A673 (cell line): ENCODE measurements around a stretch of chr9.

DNA sequence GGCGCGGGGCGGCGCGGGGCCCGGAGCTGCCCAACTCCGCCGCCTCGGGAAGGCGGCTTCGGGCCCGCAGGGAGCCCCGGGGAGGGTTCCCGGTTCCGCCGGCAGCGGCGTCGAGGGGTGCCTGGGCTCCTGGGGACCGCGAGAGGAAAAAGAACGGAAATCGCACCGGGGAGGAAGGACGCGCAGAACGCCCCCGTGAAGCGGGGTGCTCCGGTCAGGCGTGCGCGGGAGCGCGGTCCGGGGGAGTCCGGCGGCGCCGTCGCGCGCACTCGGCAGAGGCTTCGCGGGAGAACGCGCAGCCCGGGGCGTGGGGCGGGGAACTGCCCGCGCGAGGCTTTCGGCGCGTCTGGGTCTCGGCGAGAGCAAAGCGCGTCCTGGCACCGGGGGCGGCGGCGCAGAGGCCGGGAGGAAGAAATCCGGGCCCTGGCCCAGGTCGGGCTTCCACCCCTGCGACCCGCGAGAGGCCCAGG lies 4.7 kb downstream of the FOXD4 start:
- PRO-cap, result no peak

GRCh38 chr9:178215-178476 lies 710 bp downstream of the ZNG1A start:
- PRO-cap, result no peak

GRCh38 chr9:208650-209022 lies 6.0 kb upstream of the DOCK8 start:
- PRO-cap, result no peak

GRCh38 chr9:215512-215671 lies 727 bp downstream of the DOCK8 start:
- PRO-cap, result no peak

DNA sequence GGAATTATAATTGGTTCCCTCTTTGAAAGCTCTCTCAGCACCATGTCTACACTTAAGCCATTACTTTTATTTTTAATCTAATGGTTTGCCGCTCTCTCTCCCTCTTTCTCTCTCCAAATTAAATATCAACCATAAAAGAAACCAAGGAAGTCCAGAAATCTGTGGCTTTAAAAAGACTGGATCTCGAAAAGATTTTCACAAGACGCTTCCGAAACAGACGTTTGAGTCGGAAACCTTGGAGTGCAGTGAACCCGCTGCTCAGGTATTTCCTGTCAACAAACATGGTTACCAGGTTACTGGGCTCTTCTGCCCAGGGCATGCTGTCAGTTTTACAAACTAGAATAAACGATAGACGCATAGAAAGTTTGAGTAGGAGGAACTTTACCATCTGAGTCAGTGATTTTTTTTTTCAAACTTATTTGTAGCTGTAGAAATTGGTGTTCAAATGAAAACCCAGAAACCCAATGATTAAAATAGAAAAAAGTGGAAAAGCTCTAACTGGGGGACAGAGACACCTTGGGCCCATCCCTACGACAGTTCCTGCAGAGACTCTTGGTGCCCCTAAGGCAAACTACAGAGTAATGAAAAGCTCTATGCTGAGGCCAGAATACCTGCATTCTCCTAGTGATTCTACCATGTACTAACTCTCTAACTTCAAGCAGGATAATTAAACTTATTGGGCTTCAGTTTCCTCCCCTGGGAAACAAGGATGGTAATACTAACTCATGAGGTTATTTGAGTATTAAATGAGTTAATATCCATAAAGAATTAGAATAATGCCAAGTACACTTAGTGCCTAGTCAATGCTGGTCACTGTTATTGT lies 90.0 kb downstream of the DOCK8 start:
- PRO-cap, result no peak

GRCh38 chr9:447145-448071 lies 57.1 kb upstream of the KANK1 start:
- PRO-cap, result no peak

DNA sequence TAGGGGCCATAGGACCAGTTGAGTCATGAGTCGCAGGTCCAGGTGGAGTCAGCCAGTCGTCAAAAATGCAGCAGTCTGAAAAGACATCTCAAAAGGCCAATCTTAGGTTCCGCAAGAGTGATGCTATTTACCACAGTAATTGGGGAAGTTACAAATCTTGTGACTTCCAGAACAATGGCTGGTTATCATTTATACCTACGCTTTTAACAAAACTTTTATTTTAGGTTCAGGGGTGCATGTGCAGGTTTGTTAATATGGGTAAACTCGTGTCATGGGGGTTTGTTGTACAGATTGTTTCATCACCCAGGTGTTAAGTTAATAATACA lies 61.1 kb downstream of the KANK1 start:
- PRO-cap, result no peak

DNA sequence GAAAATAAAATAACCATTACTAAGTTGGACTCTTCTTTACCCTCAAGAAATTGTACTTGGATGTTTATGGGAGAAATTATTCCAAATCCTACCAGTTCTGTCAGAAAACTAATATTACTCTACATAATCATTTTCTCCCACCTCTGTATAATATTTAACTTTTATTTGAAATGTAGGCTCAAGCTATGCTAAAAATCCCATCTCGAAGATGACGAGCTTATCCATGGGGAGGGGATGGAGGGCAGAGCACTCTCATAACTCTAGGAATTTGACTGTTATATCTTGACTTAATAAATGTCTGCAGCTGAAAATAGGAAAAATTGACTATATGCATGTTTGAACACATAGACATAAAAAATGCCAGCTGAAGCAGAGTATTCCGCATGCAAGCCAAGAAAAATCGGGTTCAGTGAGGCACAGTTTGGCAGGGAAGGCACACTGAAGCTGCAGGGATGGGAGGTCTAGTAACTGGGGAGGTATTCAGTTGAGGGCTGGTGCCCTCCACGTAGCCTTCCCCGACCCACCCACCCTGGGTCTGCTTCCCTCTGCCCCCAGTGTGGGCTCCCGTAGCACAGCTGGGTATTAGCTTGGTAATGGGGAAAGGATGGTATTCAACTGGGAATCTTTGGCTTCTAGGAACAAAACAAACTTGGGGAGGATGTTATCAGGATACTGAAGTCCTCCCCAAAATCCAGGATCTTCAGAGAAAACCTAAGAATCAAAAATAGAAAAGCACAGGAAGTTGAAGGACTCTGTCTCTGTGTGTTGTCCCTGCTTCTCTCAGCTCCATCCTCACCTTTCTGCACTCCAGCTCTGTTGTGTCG lies 74.4 kb downstream of the KANK1 start:
- PRO-cap, result no peak

DNA sequence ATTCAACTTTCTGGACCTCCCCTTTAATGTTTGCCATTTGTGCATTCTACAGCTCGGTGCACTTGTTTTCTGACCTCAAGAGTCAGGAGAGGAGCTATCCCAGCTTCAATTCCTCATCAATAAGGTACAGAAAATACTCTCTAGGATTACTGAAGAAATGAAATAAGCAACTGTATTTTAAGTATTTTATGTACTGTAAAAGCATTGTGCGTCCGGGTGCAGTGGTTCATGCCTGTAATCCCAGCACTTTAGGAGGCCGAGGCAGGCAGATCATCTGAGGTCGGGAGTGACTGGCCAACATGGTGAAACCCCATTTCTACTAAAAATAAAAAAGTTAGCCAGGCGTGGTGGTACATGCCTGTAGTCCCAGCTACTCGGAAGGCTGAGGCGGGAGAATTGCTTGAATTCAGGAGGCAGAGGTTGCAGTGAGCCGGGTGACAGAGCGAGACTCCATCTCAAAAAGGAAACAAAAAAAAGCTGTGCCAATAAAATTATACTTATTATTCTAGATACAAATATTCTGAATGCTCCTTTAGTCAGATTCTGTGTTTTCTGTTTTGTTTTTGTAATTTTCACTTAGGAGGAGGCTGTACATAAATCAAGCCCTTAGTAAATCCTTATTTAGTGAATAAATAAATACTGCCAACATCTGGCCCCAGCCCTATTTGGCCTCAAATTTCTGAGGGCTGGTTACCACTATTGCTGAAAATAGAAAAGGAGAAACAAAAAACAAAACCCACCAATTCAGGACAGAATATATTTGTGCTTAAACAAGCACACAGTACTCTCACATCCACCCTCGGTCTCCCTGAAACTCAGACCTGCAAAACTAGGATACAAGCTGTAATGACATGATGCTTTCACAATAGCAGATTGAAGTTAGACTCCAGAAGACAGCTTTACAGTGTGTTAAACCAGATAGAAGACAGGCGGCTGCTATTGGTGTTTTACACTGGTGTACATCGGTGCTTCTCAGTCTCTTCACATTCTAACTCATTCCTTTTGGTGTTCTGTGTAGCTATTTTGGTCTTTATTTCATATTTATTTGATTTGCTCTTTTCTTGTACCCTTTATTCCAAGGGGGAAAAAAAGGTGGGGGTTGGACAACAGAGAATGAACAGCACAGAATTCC lies 121.8 kb downstream of the KANK1 start:
- PRO-cap, result no peak

- PRO-cap, result no peak
These were observed 148.3 kb downstream of the KANK1 start for GRCh38 chr9:652859-653131.

GRCh38 chr9:716019-716470 lies 125.5 kb upstream of the DMRT1 start:
- PRO-cap, result no peak

GRCh38 chr9:745893-746585 lies 95.5 kb upstream of the DMRT1 start:
- PRO-cap, result no peak

- PRO-cap, result no peak
These were observed 9.0 kb upstream of the DMRT3 start for GRCh38 chr9:967393-967953.

DNA sequence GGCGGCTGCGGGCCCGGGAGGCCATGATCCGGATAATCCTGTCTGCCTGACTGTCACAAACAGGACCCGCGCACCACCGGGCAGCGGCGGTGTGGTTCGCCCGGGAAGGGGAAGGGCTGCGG lies 1.3 kb downstream of the SMARCA2 start:
- PRO-cap, result bidirectional peak, plus-strand start outside the sequence, minus-strand start at position 93 of the sequence

GRCh38 chr9:2017951-2018103 lies 2.7 kb downstream of the SMARCA2 start:
- PRO-cap, result bidirectional peak, plus-strand start at chr9:2018012, minus-strand start at chr9:2018041

GRCh38 chr9:2022510-2023039 lies 7.4 kb downstream of the SMARCA2 start:
- PRO-cap, result no peak

GRCh38 chr9:2055405-2055765 lies 40.2 kb downstream of the SMARCA2 start:
- PRO-cap, result no peak

GRCh38 chr9:2073001-2073457 lies 57.9 kb downstream of the SMARCA2 start:
- PRO-cap, result no peak

DNA sequence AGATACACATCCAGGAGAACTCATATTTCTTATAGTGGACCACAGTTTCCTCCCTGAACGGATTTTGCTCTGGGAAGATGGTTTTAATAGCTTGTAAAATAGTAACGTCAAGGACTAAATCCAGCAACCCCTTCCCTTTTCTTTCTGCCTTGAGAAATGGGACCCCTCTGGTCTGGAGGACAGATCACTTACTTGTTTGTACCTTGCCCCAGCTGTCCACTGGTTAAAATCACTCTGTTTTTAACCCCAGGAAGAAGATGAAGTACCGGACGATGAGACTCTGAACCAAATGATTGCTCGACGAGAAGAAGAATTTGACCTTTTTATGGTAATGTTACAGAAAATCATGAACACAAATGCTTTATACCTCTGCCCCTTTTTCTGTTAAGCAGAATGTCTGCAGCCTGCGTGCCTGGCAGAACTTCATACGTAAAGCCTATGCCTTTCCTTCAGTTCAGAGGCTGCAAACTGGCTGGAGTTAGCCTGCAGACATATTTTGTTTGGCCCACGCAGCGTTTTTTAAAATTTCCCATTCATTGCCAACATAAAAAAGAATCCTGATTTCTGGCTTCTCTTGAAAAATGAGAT lies 104.2 kb downstream of the SMARCA2 start:
- PRO-cap, result no peak

- PRO-cap, result no peak
These were observed 108.4 kb downstream of the SMARCA2 start for GRCh38 chr9:2123527-2124031.